Islet of Langerhans (tissue), 1 donor: ENCODE data around the genes STX7 and HBS1L.

GRCh38 chr6:132512324-132513411 is at the start of gene STX7:
STX7 (minus strand) TSS chr6:132513116.
- RRBS = 3% methylated on average over 14 of the region's 69 CpGs

- RRBS = no CpG with 5 or more reads among the region's 5 CpGs
These were observed 13.5 kb upstream of the TAAR1 start for GRCh38 chr6:132672429-132672841.

DNA sequence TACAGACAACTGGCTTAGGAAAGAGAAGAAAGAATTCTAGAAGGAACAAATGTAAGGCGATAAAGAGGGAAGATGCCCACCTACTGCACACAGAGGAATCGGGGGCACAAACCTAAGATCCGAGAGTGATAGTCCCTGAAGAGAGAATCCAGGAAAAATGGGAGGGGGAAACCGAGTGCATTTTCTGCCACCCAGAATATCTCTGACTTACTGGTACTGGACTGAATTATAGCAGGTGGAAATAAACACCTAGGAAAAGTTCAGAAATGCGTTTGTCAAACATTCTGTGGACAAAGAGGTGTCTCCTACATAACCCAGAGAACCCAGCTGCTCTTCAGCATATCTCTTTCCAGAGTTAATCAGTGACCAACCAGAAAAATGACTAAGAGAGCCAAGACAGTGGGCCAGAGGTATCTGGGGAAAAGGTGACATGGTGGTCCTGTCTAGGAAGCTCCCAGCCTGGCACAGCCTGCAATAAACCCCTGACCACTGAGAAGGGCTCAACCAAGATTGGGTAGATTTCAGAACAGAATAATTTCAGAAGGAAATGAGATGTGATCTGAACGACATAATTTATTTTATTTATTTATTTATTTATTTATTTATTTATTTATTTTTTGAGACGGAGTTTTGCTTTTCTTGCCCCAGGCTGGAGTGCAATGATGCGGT is 5.9 kb upstream of the VNN1 start:
- RRBS = no CpG with 5 or more reads among the region's 8 CpGs

- RRBS = no CpG with 5 or more reads among the region's 4 CpGs
These were observed 2.6 kb downstream of the RPS12 start for GRCh38 chr6:132816923-132817351.

DNA sequence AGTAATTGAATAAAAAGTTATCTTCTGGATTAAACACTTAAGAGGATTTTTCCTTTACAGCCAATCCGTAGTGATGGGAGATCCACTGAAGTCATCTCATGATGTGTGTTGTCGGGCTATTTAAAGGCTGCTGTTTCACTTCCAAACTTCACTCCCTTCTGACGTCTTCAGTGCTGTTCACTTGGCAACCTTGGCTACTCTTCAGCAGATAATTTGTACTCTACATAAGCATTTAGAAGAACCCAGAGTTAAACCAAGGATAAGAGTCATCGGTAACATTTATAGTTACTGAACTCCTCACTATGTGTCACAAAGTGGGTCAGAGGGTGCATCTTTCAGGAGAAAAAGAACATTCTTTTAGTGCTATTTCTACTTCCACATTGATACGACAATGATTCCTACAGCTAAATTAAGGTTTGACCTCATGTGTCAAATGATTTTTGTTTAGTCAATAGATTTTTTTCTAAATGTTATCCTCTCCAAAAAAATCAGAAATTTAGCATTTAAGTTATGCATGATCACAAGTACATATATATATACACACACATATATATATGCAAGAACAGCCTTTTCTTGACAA is 179.0 kb upstream of the EYA4 start:
- RRBS = no CpG with 5 or more reads among the region's 5 CpGs

GRCh38 chr6:133594586-133594955 is 294.3 kb upstream of the TCF21 start:
- RRBS = no CpG with 5 or more reads among the region's 8 CpGs

GRCh38 chr6:133887302-133887563 is 1.7 kb upstream of the TCF21 start:
- RRBS = no CpG with 5 or more reads among the region's 1 CpG

DNA sequence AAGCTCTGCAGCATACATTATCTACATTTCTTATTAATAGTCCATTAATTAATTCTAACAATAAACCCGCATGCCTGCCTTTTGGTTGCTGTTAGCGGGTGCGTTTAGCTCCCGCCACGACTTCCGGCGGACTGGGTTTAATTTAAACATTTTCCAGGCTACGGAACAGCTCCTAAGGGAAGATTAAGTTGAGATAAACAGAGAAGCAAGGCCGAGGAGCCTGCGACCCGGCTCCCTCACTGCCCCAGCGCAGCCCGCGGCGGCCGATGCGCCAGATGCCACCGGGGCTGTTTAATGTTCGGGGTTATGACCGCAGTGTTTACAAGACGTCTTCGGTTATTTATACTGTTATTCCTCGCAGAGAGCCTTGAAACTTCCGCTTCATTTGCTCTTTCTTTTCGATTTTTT is 3.8 kb downstream of the TCF21 start:
- RRBS = 16% methylated on average over 12 of the region's 25 CpGs

DNA sequence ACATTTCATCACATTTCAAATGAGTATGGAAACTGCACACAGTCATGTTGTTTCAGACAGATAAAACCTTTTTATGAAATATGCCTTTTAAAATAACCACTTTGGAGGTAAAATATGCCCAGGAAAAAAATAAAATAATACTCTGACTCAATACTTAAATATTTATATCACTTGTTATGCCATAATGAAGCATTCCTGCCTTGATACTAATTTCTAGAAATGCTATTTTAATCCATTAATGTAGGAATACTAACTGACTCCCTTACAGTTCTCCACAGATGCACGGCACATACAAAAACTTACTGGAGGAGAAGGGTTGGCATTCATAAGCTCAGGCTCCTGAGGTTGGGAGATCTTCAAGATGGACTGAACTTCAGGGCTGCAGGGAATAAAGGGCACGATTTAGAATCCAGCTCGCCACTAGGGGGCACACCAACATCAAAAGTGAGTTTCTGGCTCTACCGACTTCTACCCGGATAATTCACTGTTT is 121.3 kb upstream of the SLC2A12 start:
- RRBS = no CpG with 5 or more reads among the region's 5 CpGs

- RRBS = 3% methylated on average over 37 of the region's 54 CpGs
These were observed 123.1 kb upstream of the SLC2A12 start for GRCh38 chr6:134175403-134176089.

DNA sequence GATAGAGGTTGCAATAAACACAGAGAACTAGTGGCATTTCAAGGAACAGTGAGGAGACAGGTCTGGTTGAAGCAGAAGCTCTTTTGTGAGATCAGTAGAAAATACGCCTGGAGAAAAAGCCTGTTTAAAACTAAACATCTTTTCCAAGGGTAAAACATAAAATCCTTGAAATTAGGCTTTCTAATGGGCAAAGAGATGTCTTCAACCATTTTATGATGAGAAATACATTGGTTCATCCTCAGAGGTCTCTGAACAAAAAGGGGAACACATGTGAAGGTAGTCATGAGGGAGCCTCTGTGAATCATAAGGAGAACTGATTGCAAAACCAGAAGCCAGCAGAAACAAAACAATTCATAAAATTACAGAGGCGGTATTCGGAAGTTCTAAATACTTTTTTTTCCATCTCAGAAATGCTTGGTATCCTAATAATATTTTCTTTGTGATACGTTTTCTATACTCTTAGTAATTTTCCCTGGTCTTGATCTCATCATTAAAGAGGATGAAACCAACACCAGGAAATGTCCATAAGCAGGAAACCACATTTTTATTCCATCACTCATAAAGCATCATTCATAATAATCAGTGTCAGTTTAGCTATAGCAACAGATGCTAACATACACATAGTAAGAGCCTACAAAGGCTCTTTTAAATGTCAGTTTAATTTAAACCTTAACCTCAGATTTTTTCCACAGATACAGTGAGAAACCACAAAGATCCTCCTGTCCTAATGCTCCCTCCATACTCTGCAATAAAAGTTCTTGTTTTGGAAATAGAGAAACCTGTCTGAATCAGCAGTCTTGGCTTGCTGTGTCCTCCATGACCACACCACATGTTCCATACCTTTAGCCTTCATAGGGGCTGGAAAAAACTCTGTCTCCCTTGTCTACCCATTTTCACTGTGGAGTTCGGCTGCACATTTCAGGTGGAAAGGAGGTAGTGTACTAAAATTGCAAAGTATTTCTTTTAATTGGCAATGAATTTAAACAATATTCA is 29.3 kb downstream of the SGK1 start:
- RRBS = no CpG with 5 or more reads among the region's 5 CpGs

GRCh38 chr6:134315076-134315675 is 2.7 kb downstream of the SGK1 start:
- RRBS = no CpG with 5 or more reads among the region's 1 CpG

GRCh38 chr6:134378801-134379648 is 61.1 kb upstream of the SGK1 start:
- RRBS = no CpG with 5 or more reads among the region's 8 CpGs

DNA sequence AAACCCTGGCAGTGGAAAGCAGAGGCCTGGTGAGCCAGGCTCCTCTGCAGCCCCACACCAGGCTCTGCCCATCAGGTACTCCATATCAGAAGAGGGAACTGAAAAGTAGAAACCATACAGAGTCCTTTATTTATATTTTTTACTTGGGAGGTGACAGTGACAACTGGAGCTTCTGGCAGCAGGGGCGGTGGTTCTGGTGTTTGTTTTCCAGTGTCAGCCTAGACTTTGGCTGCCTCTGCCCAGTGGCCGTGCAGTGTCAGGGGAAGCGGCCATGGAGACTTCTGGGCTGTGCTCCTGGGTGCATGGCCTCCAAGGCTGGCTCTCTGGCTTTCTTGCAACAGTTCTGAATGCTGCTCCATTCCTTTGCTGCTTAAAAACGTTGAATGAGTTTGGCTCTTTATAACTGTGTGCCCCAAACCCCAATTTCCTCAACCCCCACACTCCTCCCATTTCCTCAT is 140.9 kb upstream of the SGK1 start:
- RRBS = no CpG with 5 or more reads among the region's 4 CpGs

DNA sequence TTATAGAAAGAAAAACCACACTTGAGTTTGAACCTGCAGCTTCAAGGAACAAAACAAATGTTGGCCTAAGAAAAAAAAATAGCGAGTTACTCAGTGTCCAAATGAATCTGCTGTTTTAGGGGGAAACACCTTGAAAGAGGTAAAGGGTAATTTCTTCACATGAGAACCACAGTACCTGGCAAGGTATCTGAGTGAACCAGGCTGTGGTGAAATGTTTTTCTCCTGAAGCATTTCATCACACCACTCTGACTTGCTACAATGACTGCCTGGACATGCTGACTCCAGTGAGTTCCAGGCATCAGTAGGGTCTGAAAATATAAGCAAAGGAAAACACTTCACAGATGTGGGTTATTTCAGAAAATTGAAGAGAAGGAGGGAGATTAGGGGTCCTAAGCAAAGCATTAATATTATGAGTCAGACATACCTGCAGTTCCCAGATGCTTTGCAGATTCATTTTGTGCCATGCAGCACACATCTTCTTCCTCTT is 206.1 kb upstream of the SGK1 start:
- RRBS = no CpG with 5 or more reads among the region's 1 CpG

- RRBS = no CpG with 5 or more reads among the region's 6 CpGs
These were observed 109.7 kb downstream of the ALDH8A1 start for GRCh38 chr6:134840126-134840691.

- RRBS = no CpG with 5 or more reads among the region's 4 CpGs
These were observed 40.4 kb downstream of the HBS1L start for GRCh38 chr6:135014184-135014719.

GRCh38 chr6:135053986-135055119 is at the start of gene HBS1L:
HBS1L (minus strand) TSS chr6:135054822.
- RRBS = 7% methylated on average over 5 of the region's 55 CpGs

- RRBS = no CpG with 5 or more reads among the region's 4 CpGs
These were observed 48.3 kb upstream of the HBS1L start for GRCh38 chr6:135102943-135103397.